Peripheral blood mononuclear cell (primary cell): Measurements from ENCODE around the gene GTPBP1.

- PRO-cap, 8 experiments, result peak in 8 of 8 experiments; most common plus-strand start chr22:38705949 (in 7)
These were observed at the start of gene GTPBP1 for GRCh38 chr22:38705579-38706283. Gene GTPBP1, plus strand, starts transcription at chr22:38705944.

DNA sequence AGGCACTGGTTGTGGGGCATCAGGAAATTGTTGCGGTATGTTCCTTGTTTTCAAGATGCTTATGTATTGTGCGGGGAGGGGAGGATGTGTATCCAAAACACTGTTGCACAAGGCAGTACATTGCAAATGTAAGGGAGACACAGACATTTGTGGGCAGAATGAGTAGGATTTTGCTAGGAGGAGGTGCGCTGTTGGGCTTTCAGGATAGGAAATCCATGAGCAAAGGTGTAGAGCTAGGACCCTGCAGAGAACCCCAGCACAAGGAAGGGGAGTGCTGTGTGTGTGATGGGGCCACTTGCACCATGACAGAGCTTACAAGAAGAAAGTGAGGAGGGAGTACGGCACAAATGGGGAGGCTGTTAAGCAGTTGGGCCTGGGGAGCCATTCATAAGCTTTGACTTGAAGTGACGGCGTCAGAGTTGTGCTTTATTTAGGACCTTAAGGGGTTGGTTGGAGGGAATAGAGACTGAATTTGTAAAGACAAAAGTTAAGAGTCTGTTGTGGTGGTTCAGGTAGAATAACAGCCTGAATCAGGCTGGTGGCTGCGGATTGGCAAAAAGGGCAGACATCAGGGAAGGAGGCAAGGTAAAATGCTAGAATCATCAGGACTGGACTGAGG, 7.3 kb downstream of the GTPBP1 start:
- PRO-cap, 8 experiments, result peak in 5 of 8 experiments; most common plus-strand start position 496 of the sequence (in 3)

- PRO-cap, 8 experiments, result no peak in any of the 8 experiments
These were observed 5.9 kb upstream of the DNAL4 start for GRCh38 chr22:38799876-38800163.

GRCh38 chr22:38859853-38861125, 11.7 kb downstream of the CBX6 start:
- PRO-cap, 8 experiments, result peak in 2 of 8 experiments; most common minus-strand start chr22:38860046 (in 1)

GRCh38 chr22:38872562-38873261, 696 bp upstream of the CBX6 start:
- PRO-cap, 8 experiments, result peak in 3 of 8 experiments; most common plus-strand start chr22:38873190 (in 1); most common minus-strand start chr22:38873165 (in 3)

GRCh38 chr22:38927004-38927632, 30.3 kb upstream of the APOBEC3A start:
- PRO-cap, 8 experiments, result peak in 1 of 8 experiments; most common plus-strand start chr22:38927549 (in 1); most common minus-strand start chr22:38927457 (in 1)

DNA sequence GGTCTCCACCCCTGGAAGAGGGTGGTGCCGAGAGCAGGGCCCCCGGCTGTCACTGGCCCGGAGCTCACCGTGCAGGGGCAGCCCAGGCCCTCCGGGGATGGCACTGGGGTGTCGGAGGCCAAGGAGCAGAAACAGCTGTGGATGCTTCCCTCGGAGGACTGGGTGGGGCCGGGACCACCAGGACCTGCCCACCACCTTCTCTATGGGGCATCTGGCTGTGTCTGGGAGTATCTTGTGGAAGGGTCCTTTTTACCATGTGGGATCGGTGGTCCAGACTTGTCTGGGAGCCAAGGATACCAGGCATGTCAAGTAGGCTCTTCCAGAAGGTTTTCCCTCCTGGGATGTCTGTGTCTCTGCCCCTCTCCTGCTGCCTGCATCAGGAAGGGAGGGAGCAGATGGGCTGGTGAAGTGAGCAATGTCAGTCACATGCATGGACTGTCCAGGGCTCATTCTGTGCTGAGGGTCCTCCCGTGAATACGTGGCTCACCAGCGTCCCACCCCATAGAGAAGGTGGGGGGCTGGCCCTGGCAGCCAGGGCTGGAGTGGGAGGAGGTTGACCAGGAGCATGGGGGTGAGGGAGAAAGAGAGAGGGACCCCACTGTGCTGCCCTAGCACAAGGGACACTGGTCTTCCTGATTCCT, 4.1 kb upstream of the APOBEC3A start:
- PRO-cap, 8 experiments, result peak in 4 of 8 experiments; most common plus-strand start position 394 of the sequence (in 4); most common minus-strand start position 133 of the sequence (in 2)

- PRO-cap, 8 experiments, result peak in 1 of 8 experiments; most common plus-strand start chr22:38971415 (in 1)
These were observed 11.0 kb upstream of the APOBEC3B start for GRCh38 chr22:38971096-38971597.

DNA sequence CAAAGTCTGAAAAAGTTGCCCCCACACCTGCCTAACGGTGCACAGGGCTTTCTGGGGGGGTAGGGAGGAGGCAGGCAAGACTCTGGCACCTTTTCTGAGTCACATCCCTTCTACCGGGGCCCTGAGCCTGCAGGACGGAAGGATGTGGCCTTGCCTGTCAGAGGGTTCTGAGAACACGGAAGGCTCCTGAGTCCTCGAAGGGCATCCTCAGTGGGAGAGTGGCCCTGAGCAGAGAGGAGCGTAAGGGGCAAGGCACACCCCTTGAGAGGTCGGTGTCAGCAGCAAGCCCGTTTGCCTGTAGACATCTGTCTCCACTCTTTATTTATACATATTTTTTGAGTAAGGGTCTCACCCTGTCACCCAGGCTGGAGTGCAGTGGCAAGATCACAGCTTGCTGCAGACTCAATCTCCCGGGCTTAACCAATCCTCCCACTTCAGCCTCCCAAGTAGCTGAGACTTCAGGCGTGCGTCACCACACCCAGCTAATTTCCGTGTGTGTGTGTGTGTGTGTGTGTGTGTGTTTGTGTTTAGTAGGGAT, 6.1 kb upstream of the APOBEC3H start:
- PRO-cap, 8 experiments, result peak in 7 of 8 experiments; most common plus-strand start position 210 of the sequence (in 7); most common minus-strand start position 84 of the sequence (in 3)

GRCh38 chr22:39143938-39144422, 8.5 kb downstream of the CBX7 start:
- PRO-cap, 8 experiments, result peak in 1 of 8 experiments; most common minus-strand start chr22:39144324 (in 1)

- PRO-cap, 8 experiments, result no peak in any of the 8 experiments
These were observed 1.1 kb upstream of the CBX7 start for GRCh38 chr22:39153626-39153911.

DNA sequence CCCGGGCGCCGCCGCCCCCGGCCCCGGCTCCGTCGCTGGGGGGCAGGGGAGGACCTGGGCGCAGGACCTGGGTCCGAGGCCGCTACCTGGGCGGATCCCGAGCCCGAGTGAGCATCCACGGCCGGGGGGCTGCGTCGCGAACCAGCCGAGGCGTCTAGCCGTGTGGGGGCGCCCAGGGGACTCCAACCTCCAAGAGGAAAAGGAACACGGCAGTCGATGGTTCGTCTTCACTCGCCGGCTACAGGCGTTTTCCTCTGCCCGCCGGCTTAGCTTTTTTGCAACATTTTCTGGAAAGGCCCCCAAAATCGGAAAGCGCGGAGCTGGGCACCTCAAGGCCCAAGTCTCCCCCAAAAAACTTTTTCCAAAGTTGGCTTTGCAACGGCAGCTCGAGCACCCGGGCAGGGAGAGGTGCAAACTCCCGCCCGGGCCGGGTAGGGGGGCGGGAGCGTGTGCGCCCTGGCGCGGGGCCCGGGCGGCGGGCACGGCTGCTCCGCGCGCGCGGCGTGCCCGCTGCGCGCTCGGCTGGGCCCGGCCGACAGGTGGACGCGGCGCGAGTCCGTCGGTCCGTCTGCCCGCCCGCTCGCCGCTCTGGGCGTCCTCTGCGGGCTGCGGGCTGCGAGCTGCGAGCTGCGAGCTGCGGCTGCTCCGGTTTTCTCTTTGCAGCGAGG, 527 bp downstream of the PDGFB start:
- PRO-cap, 8 experiments, result no peak in any of the 8 experiments

DNA sequence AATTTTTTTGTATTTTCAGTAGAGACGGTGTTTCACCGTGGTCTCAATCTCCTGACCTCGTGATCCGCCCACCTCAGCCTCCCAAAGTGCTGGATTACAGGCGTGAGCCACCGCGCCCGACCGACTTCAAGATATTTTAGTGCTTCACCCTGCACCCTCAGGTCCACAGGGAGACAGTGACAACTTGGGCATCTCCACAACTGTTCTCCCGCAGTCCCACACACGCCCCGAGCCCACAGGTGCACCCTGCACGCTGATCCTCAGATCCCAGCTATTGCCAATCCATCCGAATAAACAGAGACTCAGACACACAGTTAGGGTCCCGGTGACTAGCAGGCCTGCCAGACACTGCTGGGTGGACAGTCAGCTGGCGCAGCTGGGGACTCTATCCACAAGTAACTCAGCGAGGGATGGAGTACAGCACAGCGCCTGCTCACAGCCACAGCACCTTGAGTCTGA, 7.9 kb downstream of the RPL3 start:
- PRO-cap, 8 experiments, result peak in 6 of 8 experiments; most common minus-strand start position 130 of the sequence (in 6)

DNA sequence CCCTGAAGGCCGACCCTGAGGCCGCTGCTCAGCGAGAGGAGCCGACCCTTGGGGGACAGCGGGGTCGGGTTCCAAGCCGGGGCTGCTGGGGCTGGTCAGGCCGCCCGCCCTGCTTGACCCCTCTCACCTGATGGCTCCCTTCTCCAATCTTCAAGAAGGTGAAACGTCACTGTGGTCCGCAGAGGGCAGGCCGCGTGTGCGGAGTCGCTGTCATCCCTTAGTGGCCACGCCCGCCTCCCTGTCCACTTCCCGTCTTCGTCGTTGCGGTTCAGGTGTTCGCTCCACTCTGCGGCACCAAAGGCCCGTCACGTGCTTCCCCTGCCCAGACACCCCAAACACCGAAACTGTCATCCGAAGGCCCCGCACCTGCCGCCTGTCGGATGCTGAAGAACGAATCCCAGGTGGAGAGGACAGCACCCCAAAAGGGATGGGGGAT, 11.0 kb upstream of the TAB1 start:
- PRO-cap, 8 experiments, result peak in 8 of 8 experiments; most common plus-strand start position 334 of the sequence (in 2); most common minus-strand start position 240 of the sequence (in 8)

DNA sequence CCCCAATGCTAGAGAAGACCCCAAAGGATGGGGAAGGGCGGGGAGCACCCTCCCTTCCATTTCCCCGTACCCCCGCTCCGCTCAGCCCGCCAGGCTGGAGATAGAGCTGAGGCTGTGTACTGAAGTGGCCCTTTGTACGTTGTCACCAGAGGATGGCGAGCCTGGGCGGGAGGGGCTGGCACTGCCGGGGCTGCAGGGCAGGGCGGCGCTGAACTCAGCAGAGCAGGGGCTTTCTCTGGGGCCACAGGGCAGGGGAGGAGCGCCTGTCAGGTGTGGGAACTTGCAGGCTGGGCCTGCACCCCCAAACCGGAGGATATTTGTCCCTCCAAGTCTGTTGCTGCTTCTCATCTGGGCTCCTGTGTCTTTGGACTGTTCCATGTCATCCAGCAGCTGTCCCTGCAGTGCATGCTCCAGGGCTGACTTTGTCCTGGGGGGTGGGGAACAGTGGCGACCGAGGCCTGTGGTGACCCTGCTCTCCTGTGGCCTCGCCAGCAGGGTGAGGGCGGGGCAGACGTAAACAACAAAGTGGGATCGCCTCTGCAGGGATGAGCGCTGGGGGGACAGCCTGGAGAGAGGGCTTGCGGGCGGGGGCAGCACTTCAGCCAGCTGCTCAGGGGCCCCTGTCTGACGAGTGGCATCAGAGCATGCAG, 13.0 kb downstream of the MGAT3 start:
- PRO-cap, 8 experiments, result no peak in any of the 8 experiments

DNA sequence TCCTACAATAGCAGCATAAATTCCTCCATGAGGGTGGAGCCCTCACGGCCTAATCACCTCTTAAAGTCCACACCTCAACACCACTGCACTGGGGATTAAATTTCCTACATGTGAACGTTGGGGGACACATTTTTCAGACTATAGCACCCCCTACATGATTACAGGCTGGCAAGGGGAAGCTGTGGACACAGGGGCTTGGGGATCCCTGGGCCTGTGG, 16.5 kb downstream of the MGAT3 start:
- PRO-cap, 8 experiments, result no peak in any of the 8 experiments

- PRO-cap, 8 experiments, result peak in 1 of 8 experiments; most common minus-strand start chr22:39557716 (in 1)
These were observed 13.1 kb upstream of the CACNA1I start for GRCh38 chr22:39557355-39557930.

DNA sequence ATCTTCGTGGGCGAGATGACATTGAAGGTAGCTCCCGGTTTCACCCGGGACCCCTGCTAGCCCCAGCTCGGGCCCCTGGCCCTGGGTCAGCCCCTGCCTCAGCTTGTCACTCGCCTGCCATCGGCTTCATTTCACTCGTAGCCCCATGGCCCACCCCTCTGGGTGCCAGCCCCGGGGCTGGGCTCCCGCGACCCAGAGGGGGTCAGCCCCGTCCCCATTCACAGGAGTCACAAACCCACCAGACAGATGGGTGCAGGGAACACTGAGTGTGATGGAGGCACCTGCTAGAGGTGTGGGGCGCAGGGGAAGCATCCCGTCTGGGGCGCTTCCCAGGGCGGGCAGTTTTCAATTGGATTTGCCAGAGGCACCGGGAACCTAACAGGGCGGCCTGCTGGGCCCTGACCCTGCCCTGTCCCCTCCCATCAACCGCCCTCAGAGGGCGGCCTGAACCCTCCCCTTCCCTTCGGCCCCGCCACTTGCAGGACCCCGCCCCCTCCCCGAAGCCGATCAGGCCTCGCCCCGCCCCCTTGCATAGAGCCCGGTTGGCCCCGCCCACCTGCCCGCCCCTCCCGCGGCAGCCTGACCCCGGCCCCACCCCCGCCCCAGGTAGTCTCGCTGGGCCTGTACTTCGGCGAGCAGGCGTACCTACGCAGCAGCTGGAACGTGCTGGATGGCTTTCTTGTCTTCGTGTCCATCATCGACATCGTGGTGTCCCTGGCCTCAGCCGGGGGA, 93.7 kb downstream of the CACNA1I start:
- PRO-cap, 8 experiments, result no peak in any of the 8 experiments

DNA sequence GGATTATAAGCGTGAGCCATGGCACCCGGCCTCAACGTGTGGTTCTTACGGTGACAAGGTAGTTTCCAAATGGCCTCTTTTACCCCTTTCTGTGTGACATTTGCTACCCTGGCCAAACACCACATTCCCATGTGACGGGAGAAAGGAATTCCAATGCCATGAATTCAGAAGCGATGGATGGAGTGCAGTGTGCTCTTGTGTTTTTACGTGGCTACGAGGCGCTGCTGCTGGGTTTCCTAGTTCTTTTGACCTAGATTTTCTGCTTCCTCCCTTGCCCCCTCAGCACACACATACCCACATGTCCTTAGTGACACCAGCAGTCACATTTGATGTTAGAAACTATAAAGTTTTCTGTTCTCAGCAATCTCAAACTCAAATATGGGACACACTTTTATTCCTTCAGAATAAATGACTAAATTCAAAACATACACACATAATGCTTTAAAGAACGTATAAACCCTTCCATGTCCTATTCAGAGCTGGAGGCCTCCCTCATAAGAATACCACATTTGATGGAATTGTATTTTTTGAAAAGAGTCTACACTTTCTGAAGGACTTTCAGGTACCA, 7.8 kb upstream of the TMA7B start:
- PRO-cap, 8 experiments, result no peak in any of the 8 experiments

DNA sequence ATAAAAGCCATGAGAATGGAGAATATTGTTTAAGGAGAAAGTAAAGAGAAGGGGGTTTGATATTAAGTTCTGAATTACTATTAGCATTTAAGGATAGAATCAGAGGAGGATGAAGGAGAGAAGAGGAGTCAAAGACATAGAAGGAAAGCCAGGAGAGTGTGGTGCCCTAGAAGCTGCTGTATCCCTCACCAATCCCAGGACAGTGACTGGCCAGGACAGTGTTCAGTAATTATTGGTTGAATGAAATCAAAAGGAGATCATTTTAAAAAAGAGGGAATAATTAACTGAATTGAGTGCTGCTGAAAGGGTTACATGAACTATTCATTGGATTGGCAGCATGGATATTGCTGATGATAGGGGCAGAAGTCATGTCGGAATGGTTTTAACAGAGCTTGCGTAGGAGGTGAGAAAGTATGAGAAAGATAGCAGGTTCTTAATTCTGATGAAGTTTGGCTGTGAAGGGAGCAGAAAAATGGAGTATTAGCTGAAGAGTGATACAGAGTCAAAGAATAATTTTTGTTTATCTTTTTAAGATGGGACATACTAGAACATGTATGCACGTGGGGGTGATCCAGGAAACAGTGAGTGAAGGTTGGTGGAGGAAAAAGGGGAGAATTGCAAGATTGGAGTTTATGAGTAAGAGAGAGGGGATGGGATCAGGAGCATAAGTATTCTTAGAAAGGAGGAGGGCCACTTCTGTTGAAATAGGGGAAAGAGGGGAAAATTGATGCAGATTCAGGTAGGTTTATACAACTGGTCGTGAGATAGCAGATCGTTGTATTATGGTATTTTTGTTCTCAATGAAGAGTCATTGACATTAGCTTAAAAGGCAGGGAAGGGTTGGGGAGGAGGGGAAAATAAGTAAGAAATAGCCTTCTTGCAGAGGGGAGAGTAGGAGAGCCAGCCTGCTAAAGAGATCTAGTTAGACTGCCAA, 88.6 kb downstream of the FAM83F start:
- PRO-cap, 8 experiments, result peak in 4 of 8 experiments; most common plus-strand start position 643 of the sequence (in 4)